Mesenteric fat pad (tissue), 1 donor: Measurements from ENCODE around the genes DUSP21 and NDUFB11.

GRCh38 chrX:41351057-41351810 lies 17.3 kb downstream of the DDX3X start:
- PRO-cap: no peak

DNA sequence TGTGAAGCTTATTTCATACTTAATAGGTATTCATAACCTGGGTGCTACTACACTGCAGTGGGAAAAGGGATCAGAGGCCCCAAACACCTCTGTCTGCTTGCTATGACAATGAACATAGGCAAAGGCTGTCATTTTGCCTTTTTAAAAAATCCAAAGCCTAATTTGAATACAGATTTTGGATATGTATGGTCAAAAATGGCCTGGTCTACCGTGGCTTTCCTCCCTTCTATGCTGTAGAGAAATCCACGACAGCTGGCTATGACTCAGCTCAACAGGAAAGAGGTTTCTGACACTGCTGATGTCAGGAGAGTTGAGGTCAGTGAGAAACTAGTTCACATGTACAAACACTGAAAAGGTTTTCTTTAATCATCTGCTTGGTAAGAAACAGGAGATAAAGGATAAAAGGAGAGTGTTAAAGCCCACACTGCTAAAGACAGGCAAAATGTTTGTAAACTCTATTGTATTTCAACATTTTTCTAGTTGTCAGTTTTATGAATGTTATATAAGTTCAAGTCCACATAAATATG lies 113.8 kb downstream of the NYX start:
- PRO-cap: no peak

- PRO-cap: no peak
Observed at GRCh38 chrX:41665644-41666095, 23.1 kb upstream of the GPR34 start.

GRCh38 chrX:41764186-41765076 lies 40.5 kb downstream of the GPR82 start:
- PRO-cap: no peak

- PRO-cap: no peak
Observed at GRCh38 chrX:43693880-43694563, 37.9 kb downstream of the MAOA start.

GRCh38 chrX:43702506-43703008 lies 46.5 kb downstream of the MAOA start:
- PRO-cap: no peak

GRCh38 chrX:43838666-43839211 lies 43.5 kb downstream of the MAOB start:
- PRO-cap: no peak

- PRO-cap: no peak
Observed at GRCh38 chrX:43973738-43974107, 533 bp upstream of the NDP start.

DNA sequence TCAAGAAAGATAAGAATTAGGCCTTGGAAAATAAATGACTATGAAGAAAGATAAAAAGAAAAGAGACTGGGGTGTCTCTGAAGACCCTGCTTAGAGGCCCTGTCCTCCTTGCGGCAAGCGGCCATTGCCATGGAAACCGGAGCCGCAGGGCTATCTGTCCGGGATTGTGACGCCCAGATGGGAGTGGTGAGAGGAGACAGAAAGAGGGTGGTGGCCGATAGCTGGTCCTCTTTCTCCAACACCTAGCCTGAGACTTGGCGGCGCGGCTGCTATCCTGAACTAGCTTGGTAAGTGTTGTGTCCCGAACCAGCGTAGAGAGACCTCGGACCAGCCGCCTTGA lies at the start of gene DUSP21:
DUSP21 (plus strand) TSS at position 228 of the 340 bp plus-strand sequence.
- PRO-cap: no peak

DNA sequence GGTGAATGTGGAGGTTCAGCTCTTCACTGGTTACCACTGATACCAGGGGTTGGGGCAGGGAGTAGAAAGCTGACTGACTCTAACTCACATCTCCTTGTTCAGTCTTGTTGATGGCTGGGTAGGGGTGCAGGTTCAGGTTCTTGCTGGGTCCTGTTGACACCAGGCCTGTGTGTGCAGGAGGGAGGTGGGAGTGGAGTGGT lies 25.3 kb downstream of the KDM6A start:
- PRO-cap: no peak

DNA sequence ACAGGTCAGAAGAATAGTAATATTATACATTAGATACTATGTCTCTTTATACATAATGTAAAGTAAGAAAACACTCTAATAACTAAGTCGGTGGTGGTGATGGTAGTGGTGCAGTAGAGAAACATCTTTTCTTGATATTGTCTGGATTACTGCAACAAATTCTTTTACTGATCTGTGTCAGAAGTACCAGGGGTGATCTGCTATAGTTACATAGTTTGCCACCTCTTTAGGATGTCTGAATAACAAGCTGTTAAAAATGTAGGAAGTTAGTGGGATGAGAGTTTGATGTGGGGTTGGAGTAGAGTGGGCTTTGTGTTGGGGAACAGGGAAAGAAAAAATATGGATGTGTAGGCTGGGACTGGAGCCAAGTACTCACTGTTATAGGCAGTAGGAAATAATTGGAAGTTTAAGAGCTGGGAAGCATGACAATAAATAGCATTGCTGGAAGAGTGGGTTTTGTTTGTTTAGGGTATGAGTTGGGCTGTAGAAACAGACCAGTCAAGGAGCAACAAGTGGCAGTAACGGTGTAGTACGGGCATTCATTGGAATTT lies 81.4 kb downstream of the KDM6A start:
- PRO-cap: no peak

DNA sequence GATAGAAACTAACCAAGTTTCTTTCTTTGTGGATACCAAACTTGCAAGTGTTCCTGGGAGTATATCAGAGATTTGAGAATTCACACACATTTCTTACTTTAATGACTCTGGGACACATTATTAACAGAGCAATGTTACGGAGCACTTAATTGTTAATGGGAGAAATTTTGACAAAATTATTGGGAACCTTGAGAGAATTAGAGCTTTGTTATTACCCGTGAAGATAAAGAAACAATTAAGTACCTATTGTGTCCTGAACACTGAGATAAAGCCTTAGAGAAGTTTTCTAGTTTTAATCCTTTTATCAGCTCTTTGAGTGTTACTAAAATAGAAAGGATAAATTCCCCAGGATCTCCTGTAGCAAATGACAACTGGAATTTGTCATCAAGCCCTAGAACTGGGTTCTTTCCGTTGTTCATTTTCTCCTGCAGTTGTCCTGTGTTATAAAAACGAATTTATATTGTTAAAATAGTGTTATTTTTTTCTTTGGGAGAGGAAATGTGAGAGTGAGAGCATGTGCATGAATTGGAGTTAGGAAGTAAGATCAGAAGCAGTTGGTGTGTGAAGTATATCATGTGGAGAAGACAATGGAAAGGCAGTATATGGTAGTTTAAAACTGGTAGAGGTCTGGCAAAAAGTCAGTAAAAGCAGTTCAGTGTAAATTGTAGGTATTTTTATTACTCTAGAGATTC lies 87.3 kb downstream of the KDM6A start:
- PRO-cap: no peak

- PRO-cap: no peak
Observed at GRCh38 chrX:45105219-45105843, 95.3 kb downstream of the DIPK2B start.

DNA sequence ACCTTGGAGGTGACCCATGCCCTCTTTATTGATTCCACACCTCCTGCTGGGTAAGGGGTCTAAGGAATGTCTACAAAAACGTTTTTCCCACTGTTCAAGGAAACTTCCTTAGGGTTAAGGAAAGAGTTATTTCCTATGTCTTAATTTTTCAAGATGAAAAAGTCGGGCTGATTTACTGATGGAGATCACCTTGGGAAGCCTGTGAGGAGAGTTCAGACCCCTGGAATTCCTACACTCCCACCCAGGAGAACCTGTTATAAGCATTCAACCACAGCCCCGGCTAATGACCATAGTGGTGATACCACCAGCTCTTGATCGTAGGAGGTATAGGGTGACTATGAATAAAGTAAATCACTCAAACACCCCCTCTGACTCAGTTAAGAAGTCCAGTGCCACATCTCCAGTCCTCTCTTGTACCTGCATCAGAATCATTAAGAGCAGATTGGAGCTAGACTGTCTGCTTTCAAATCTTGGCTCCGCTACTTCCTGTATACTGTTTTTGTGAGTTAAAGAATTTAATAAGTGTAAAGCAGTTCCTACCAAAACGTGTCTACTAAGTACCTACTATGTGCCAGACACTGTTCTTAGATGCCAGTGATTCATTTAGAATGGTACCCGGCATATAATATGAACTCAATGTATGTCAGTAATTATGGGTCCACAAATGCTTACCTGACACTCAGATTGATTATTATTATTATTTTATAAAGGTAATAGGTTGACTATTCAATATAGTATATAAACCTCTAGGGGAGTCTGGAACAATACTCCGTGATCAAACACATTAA lies 565.1 kb upstream of the DIPK2B start:
- PRO-cap: no peak

DNA sequence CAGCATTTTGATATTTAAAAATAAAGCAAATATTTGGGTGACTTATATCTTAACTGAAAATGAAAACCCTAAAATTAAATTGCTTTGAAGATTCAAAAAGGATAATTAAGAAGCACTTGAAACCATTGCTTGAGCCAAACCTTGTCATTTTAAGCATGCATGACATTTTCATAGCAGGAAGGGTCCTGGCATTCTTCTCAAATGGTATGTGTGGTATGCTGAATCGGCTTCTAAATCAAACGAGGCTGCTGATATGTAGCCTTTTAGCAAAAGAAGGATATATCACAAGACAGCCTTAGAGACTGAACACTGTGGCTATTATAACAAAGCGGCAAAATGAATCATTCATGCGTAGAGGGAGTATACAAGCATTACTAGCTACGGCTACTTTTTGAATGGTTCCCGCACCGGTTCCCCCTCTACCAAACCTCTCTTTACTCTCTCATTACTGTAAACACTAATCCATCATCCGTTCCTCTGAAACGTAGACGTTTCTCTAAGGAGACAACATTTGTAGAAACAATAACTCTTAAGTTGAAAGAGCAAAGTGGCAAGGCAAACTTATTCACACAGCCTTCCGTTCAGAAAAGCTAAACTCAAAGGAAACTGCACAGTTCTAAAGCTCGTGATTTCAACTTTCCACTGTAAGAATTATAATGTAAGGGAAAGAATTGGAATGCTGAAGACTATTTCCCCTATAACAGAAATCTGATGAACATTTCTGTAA lies 607.4 kb upstream of the DIPK2B start:
- PRO-cap: no peak

DNA sequence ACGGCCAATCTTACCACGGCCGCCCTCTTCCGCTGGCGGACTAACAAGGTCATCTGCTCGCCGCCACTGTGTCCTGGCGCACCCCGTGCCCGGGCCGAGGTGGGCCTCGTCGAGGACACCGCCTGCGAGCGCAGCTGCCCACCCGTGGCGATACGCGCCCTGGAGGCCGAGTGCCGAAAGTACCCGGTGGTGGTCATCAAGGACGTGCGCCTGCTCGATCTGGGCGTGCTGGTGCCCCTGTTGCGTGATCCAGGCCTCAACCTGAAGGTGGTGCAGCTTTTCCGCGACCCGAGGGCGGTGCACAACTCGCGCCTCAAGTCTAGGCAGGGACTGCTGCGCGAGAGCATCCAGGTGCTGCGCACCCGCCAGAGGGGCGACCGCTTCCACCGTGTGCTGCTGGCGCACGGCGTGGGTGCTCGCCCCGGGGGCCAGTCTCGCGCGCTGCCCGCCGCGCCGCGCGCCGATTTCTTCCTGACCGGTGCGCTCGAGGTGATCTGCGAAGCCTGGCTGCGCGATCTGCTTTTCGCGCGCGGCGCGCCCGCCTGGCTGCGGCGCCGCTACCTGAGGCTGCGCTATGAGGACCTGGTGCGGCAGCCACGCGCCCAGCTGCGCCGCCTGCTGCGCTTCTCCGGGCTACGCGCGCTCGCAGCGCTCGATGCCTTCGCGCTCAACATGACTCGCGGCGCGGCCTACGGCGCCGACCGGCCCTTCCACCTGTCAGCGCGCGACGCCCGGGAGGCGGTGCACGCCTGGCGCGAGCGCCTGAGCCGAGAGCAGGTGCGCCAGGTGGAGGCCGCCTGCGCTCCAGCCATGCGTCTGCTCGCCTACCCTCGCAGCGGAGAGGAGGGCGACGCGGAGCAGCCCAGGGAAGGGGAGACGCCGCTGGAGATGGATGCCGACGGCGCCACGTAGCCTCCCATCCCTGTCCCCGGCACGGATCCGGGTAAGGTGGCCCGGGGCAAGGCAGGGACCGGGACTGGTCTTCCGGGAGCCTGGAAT lies 1.2 kb downstream of the CHST7 start:
- PRO-cap: no peak

DNA sequence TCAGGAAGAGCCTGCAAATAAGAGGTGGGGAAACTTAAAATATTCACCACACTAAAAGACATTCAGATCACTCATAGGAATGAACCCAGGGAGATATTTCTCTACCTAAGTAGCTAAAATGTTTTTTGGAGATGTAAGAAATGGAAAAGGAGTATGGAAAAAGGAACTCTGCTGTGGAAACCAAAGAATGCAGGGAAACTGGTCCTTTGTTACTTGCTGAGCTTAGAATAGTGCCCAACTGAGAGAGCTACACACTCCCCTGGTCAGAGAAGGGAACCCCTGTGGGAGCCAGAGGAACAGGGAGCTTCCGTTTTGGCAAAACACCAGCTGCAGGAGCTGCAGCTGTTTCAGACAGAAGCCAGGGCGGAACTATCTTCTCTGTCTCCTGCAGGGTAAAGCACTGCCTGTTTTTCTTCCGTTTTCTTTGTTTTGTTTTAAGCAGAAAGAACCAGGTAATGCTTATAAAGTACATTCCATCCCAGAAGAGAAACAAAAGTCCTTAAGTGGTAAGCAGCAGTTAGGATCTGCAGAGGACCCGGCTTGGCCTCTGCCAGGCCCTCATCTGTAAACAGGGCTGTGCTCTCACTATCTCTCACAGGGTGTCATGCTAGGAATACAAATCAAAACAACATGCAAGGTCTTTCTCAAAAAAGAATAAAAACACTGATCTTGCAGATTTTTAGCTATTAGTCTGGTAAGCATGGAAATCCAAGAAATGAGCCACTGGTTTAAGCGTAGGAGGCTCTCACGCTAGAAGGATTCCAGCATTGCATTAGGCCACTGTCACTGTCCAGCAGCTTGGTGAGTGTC lies 76.0 kb downstream of the CHST7 start:
- PRO-cap: no peak

GRCh38 chrX:46775303-46775634 lies 16.4 kb upstream of the SLC9A7 start:
- PRO-cap: no peak

GRCh38 chrX:47144578-47144958 lies at the start of gene NDUFB11:
Gene NDUFB11, minus strand, starts transcription at chrX:47144702.
- PRO-cap: unidirectional peak, minus-strand start at chrX:47144700

DNA sequence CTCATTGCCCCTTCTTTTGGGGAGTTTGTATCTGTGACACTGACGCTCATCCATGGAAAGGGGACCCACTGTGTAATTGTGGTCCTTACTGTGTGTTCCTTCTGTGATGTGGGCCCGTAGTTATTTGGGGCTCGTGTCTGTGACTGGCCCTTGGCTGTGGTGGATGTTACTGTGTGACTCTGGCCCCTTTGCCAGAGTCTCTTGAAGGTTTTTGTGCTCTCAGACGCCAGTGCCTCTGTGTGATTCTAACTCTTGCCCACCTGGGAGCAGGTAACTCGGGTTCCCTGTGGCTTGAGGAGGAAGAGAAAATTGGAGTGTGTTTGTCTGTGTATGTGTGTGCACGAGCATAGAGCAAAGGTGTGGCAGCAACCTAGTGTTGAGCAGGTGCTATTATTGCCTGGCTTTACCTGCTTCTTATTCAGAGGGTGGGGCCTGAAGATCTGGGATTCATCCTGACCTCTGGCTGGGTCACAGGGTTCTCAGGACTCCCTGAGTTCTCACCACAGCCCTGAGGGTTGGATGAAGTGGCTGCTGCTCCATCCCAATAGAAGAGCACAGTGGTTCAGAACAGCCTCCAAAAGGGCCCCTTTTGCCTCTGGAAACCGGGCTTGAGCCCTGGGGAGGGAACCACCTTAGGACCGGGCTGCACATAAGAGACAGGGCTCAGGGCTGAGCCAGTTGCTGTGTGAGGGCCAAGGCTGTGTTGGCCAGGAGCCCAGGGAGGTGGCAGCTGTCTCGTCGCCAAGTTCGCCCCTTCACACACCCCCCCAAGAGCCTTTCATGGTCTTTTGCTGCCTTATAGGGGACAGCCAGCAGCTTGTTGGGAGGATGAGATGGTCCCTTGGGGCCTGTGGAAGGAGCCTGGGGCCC lies 1.3 kb downstream of the RBM10 start:
- PRO-cap: no peak